Monocyte (primary cell): ENCODE results near the genes ZNRF3, EMID1 and RHBDD3.

DNA sequence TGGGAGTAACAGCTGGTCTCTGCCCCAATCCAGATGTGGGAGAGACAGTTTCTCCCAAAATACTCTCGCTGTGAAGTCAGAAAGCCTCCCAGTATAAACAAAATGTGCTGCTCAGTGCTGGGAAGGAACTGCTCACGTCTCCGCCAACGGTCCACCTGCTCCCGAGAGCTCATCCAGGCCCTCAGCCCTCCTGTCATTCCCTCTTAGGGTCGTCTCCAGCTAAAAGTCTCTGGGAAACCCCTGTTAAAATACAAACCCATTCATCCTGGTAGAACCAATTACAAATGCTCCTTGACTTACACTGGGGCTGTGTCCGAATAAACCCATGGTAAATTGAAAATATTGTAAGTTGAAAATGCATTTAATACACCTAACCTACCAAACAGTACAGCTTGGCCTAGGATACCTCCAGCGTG is 219.7 kb downstream of the MN1 start:
- PRO-cap, 2 experiments: no peak in any of the 2 experiments

DNA sequence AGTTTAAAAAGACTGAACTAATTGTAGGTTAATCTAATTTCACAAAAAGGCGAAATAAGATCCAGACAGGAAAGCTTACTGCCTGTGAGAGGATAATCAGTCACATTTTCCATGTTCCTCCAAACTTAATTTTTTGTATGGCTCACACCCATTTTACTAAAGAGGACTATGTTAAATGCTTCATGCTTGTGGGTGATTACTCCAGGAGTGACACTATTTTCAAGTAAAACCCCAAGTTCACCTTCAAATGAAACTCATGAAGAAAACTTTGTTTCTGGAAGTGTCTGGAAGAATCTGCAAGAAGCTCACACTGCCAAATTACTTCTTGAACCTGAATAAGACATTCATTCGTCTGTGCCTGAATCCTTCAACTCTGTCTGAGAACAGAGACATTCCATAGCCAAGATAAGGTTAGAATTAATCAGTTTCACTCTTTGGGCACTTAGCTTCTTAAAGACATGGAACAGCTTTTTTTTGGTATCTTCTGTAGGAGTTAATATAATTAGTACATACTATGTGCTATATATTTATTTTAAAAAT is 51.6 kb downstream of the PITPNB start:
- PRO-cap, 2 experiments: no peak in any of the 2 experiments

DNA sequence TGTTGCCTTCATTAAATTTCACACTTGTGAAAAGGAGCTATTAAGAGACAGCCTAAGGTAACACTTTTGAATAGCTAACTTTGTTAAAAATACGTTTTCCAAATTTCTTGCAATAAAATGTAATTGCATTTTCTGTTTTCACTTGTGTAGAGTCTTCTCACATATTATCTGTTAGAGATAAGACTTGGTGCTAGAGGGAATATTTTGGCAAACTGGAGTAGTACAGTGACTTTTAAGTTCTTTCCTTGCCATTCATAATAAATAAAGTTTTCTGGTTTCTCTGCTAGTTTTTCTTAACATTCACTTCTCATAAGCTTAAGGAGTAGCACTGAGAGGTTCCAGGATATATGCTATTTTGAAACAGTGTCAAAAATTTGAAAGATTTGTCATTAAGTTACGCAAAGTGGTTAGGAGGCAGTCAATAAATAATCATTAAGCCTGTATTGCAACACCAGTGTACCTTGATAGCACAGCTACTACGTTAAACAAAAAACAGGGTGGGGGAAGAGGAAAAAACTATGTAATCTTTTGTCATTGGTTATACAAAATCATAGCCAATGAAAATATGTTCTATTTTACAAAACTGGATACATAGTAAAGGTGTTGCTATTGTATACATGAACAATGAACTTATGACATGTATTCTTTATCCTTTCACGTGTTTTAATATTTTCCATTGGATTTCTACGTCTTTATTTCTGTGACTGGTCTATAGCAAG is 30.3 kb upstream of the PITPNB start:
- PRO-cap, 2 experiments: no peak in any of the 2 experiments

- PRO-cap, 2 experiments: no peak in any of the 2 experiments
Measured at GRCh38 chr22:28255328-28255686, 336.3 kb upstream of the PITPNB start.

GRCh38 chr22:28412385-28412993 is 267.2 kb downstream of the TTC28 start:
- PRO-cap, 2 experiments: no peak in any of the 2 experiments

DNA sequence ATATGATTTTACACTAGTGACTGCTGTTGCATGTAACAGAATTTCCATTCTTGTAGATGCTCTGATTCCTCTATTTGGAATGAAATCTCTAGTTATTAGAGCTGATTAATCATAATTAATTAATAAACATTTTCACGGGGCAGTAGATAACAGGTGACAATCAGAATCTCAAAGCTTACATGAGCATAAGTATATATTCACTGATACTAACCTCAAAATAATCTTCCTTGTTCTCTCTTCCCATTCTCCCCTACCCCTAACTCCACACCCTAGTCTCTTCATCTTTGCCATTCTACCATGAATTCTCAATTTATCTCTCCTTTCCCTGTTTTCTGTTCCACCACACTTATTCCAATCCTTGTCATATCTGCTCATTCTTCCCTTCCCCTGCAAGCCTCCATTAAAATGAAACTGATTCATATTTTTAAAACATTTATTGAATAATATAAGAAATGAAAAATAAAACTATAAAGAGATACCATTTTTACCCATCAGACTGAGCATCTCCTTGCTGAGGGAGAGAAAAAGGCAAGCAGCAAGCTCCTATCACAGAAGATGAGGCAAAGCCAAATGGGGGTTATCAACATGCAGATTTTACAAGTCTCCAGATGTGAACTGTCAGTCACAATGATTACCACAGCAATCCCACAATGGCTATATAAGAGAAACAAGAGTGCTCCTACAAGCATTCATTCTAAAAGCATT is 200.0 kb downstream of the TTC28 start:
- PRO-cap, 2 experiments: no peak in any of the 2 experiments

DNA sequence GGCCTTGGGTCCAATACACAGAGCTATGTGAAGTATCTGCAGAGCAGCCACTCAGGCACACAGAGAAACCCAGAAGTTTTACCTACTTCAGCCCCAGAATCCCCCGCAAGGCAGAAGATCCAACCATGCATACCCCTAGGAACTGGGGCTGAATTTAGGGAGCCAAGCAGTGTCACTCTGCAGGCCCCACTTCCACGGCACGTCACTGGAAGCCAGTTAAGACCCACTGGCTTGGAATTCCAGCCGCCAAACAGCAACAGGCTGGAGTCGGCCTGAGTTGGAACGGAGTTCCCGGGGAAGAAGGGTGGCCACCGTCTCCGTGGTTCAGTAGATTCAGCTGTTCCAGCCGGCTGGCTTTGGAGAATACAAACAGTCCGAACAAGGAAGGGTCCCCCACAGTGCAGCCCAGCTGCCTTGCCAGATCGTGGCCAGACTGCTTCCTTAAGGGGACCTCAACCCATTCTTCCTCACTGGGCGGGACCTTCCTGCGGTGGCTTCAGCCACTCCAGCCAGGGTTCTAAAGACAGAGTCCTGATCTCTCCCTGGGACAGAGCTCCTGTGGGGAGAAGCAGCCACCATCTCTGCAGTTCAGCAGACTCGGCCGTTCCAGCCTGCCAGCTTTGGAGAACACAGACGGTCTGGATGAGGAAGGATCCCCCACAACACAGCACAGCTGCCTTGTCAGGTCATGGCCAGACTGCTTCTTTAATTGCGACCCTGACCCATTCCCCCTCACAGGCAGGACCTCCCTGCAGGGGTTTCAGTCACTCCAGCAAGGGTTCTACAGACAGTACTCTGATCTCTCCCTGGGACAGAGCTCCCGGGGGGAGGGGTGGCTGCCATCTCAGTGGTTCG is 173.8 kb downstream of the TTC28 start:
- PRO-cap, 2 experiments: no peak in any of the 2 experiments

DNA sequence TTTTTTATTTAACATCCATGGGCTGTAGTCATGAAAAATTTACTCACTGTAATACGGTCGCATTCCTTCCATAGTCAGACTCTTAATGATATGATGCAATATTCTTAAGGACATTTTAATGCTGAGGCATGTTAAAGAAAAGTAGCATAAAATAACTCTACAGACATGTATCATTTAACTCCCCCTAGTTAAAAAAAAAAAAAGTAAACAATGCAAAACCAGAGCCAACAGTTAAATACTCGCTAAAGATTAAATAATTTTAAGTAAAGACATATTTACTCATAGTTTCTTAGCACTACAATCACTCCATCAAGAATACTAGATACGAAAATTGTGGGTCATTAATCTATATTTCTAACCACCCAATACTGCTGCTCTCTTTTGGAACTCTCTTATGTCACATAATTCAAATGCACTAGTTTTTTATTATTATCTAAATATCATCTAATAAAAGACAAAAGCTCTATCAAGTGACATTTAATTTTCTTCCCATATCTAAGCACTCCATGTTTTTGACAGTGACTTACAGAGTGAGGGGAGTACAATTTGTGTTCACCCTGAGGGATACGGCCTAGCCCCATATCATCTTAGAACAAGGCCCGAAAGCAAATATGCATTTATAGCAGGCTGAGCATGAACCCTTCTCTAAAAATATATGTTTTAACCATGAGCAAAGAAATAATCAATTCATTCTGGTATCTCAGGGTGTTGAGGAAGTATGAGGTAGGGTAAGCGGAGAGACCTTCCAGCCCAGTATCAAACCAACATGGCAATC is 131.8 kb downstream of the TTC28 start:
- PRO-cap, 2 experiments: no peak in any of the 2 experiments

DNA sequence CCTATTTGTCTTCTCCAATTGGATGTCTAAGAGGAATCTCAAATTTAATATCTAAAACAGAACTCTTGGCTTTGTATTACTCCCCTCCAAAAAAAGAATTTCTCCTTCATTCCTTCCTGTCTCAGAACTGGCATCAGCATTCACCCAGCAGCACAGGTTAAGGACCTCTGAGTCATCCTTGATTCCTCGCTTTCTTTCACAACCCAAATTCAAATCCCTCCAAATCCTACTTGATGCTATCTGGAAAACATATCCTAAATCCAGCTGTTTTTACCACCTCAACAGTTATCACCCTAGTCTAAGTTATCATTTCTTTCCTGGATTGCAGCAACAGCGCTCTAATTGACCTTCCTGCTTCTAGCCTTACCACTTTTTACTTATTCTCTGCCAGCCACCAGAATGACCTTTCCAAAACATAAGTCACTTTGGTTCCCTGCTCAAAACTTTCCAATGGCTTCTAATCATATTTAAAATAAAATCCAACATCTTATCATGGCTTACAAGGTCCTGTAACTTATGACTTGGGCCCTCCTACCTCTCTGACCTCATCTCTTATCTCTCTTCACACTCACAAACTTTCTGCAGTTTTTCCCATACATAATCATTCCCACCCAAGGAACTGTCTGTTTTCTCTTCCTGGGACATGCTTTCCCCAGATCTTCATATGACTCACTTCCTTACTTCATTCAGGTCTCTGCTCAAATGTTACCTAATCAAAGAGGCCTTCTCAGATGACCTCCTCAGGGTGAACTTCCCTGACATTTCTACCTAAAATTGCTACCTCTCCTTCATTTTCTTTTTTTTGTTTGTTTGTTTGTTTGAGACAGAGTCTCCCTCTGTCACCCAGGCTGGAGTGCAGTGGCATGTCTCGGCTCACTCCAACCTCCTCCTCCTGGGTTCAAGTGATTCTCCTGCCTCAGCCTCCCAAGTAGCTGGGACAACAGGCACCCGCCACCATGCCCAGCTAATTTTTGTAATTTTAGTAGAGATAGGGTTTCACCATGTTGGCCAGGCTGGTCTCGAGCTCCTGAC is 119.4 kb downstream of the TTC28 start:
- PRO-cap, 2 experiments: no peak in any of the 2 experiments

GRCh38 chr22:28576887-28577366 is 102.7 kb downstream of the TTC28 start:
- PRO-cap, 2 experiments: no peak in any of the 2 experiments

GRCh38 chr22:28783950-28784761 is 11.7 kb downstream of the CCDC117 start:
- PRO-cap, 2 experiments: no peak in any of the 2 experiments

DNA sequence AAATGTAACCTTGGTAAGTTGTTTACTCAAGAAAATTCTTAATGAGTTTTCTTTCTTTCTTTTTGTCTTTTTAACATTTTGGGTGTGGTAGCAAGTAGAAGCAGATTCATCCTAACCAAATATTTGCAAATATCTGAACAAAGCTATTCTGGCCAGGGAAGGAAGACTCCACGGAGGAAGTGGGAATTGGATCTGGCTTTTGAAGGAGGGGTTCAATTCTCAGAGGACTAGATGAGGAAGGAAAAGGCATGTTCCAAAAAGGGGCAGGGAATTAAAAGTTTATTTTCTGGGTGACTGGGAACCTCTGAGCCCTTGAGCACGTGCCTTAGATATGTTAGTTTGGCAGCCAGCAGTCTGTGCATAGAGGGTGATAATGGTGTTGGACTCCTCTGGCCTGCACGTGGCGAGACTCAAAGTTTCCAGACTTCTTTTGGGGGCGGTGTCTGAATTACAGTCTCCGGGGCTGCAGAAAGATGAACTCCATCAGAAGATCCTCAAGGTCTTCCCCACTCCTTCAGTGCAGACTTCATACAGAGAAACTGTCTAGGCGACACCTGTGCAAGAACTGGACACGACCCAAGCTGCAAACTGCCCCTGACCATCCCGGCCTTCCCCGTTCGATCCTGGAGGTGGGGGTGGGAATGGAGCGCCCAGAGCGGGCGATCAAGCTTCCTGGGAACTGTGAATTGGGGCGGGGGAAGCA is 883 bp upstream of the ZNRF3 start:
- PRO-cap, 2 experiments: no peak in any of the 2 experiments

- PRO-cap, 2 experiments: peak in 1 of 2 experiments; most common plus-strand start chr22:28883592 (in 1)
Measured at GRCh38 chr22:28883403-28884275, at the start of gene ZNRF3. Gene ZNRF3, plus strand, starts transcription at chr22:28883572.

DNA sequence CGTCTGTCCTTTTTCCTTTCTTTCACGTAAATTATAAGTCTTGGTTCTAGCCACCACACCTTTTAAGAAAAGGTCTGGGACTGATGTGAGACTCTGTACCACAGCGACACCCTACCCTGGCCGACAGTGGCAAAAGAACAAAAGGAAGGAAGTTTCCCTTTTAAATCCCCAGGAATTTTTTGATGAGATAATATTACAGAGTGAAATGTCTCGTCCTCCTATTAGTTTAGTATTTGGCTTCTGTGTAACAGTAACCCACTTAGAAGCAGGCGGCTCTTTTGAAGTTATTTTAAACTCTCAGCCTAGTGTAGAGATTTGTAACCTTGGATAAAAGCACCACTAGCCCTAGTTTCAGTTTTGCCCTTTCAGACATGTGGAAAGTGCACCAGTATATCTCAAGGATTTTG is 84.2 kb downstream of the C22orf31 start:
- PRO-cap, 2 experiments: no peak in any of the 2 experiments

- PRO-cap, 2 experiments: no peak in any of the 2 experiments
Measured at GRCh38 chr22:29049704-29050290, 11.8 kb downstream of the C22orf31 start.

DNA sequence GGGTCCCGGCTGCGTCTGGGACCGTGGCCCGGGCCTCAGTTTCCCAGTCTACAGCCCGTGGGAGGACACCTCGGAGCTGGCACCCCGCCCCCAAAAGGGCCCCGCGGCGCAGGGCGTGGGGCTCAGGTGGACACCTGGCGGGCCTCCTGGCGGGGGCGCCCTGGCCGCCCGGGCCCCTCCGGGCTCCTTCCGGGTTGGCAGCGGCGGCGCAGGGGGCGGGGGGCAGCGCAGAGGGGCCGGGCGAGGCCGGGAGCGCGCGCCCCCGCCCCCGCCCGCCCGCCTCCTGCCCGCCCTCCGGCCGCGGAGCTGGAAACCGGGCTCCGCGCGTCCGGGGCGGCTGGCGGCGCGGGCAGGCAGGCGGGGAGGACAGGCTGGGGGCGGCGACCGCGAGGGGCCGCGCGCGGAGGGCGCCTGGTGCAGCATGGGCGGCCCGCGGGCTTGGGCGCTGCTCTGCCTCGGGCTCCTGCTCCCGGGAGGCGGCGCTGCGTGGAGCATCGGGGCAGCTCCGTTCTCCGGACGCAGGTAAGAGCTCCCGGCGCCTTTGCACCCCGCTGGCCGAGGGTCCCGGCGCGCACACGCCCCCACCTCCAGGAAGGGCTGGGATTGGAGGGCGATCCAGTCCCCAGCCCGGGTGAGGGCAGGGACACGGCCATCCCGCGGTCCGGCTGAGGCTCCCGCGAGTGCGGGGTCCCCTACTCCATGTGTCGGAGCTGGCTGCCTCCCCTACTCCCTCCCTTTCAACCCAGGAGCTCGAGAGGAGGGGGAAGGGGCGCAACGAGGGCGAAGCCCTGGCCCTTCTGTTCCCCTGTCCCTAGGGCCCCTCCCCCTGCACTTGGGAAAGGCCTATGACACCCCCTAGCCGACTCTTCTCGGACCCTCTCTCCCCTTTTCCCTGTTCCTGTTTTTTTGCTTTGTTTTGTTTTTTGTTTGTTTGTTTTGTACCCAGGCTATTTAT is at the start of gene EMID1:
Gene EMID1 (plus strand): TSS at position 279 of the 955 bp plus-strand sequence.
- PRO-cap, 2 experiments: no peak in any of the 2 experiments

GRCh38 chr22:29267521-29268373 is at the start of gene RHBDD3:
Gene RHBDD3, minus strand, starts transcription at chr22:29267981.
- PRO-cap, 2 experiments: peak in 2 of 2 experiments; most common plus-strand start chr22:29268326 (in 2); most common minus-strand start chr22:29267837 (in 2)

DNA sequence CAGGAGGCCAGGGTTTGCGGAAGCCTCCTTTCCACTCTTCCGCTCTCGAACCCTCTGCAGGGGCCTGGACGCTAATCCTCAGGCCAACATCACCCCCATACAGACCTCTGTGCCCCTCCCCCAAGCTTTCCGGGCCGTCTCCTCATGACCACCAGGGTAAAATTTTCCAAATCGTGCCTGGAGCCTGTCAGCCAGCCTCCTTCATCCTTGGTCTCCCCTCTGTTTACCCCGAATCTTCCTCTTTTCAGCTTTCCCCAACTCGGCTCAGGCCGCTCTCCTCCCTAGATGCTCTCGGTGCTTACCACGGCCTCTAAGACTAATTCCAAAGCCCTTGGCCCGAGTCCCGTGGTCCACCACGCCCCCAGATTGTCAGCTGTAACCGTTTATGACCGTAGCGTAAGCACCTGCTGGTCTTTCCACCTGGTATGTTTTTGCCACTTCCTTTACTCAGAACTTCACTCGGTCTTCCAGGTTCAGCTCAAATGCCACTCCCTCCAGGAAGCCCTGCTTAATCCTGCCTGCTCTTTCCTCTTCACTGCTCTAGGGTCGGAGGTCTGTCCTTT is 1.4 kb downstream of the RASL10A start:
- PRO-cap, 2 experiments: no peak in any of the 2 experiments

DNA sequence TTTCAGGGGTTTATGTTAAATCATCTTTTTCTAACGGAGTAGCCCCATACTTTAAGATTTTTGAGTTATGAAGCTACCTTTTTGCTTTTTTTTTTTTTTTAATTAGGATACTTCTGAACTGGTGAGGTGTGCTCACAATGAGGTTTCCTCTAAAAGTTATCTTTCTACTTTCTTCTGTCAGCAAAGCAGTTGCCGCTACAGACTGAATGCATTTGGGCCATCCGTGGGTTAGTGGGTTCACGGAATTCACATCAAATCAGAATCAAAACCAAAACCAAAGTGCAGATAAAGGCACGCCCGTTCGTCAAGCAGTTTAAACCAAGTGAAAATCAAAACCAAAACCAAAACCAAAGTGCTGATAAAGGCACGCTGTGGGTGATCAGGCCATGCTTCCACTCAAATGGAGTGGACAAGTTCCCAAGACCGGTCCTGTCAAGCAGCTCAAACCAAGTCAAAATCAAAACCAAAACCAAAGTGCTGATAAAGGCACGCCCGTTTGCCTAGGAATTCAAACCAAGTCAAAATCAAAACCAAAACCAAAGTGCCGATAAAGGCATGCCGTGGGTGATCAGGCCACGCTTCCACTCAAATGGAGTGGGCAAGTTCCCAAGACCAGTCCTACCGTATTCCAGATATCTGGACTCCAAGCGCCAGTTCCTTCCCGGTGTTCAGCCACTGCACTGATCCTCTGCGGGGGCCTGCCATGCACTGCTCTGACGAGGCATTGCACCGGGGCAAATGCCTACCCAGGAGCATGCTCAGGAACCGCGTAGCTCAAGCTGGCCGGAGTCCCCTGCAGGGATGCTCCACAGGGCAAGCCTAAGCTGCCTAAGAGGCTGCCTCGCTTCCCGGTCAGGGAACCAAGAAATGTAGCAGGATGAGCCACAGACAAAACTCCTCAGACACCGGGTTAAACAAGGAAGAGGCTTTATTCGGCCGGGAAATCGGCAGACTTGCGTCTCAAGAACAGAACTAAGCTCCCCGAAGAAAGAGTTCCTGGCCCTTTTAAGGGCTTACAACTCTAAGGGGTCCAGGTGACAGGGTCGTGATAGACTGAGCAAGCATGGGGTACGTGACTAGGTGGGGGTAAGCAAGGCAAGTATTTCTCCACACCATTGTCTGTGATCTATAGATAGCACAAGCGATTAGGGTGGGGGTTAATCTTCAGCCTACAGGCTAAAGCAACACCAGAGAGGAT is 26.8 kb upstream of the AP1B1 start:
- PRO-cap, 2 experiments: no peak in any of the 2 experiments

GRCh38 chr22:29470181-29470939 is 9.7 kb upstream of the NEFH start:
- PRO-cap, 2 experiments: no peak in any of the 2 experiments